Metastatic Lung Carcinoma in the Adrenal Gland (tissue), 1 donor: ENCODE results near the genes AK8, TSC1 and GFI1B.

- PRO-cap, result no peak
These were observed 20.7 kb downstream of the RAPGEF1 start for GRCh38 chr9:131719229-131719596.

- PRO-cap, result unidirectional peak, plus-strand start at chr9:131733734
These were observed 6.7 kb downstream of the RAPGEF1 start for GRCh38 chr9:131732855-131733960.

- PRO-cap, result no peak
These were observed 5.7 kb downstream of the RAPGEF1 start for GRCh38 chr9:131733961-131734726.

- PRO-cap, result no peak
These were observed 5.0 kb downstream of the RAPGEF1 start for GRCh38 chr9:131734805-131735286.

GRCh38 chr9:131736094-131736819 lies 3.6 kb downstream of the RAPGEF1 start:
- PRO-cap, result no peak

DNA sequence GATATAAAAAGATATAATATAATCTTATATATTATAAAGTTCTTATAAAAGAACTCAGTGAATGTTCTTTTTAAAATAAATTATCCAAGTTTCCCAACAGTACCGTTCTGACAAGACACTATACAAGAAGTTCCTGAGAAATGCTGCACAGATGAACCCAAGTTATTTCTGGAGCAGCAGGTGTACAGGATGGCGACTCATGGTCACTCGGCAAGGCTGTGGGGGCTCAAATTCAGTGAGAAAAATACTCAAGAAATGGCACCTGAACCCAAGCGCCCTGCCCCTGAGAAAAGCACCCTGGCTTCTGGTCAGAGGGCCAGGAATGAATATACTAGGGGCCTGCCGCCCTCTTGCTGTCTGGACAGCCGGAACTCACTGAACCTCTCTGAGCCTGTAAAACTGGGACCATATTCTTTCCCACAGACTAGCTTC lies 1.6 kb downstream of the RAPGEF1 start:
- PRO-cap, result no peak

- PRO-cap, result bidirectional peak, plus-strand start at chr9:131739003, minus-strand start at chr9:131738887
These were observed 1.2 kb downstream of the RAPGEF1 start for GRCh38 chr9:131738662-131739144.

- PRO-cap, result no peak
These were observed 122.7 kb upstream of the RAPGEF1 start for GRCh38 chr9:131862492-131862973.

GRCh38 chr9:131866198-131866827 lies 126.4 kb upstream of the RAPGEF1 start:
- PRO-cap, result no peak

- PRO-cap, result no peak
These were observed 81.5 kb downstream of the NTNG2 start for GRCh38 chr9:132243296-132243865.

DNA sequence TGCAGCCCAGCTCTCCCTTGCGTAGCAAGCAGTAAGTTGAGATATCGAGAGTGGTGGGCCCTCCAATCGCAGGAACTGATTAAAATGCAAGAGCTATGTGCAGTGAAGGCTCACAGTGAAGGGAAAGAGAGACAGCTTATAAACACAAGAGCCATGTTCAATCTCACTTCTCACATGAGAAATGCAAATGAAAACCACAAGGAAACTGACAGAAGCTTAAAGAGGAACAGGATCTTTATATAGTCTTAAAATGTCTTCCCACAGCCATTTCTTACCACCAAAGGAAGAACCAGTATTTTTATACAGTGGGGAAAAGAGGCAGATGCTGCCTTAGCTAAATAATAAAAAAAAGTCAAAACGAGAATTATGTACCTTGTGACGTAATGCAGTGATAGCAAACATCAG lies 24.6 kb downstream of the TTF1 start:
- PRO-cap, result no peak

DNA sequence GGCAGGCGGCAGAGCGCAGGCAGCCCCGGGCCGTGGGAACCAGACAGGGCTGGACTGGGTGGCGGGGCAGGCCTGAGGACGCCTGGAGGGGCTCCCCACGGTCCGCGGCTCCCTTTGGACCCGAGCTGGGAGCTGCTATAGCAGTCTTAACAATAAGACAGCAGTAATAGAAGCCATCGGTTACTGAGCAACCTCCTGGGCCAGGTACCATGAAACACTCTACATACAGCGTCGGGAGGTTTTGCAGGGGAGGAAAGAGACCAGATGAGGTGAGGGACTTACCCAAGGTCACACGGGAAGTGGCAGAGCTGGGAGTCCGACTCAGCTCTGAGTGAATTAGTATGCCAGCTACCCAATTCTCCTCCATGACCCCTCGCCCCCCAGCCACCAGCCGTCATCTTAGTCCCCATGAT lies 77.0 kb downstream of the CFAP77 start:
- PRO-cap, result no peak

- PRO-cap, result no peak
These were observed 83.4 kb upstream of the BARHL1 start for GRCh38 chr9:132498962-132499464.

- PRO-cap, result no peak
These were observed 36.4 kb upstream of the BARHL1 start for GRCh38 chr9:132545945-132546494.

DNA sequence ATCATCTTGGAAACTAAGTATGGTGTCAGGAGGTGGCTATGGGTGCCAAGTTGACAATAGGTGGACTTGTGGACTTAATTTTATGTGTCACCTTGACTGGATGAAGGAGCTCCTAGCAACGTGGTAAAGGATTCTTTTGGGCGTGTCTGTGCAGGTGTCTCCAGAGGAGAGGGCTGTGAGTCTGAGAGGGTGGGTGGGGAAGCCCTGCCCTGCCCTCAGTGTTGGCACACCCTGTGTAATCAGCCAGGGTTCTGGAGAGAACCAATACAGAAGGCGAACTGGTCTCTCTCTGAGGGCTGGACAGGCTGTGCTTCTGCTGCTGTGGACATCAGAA lies 60.9 kb downstream of the GTF3C4 start:
- PRO-cap, result no peak

DNA sequence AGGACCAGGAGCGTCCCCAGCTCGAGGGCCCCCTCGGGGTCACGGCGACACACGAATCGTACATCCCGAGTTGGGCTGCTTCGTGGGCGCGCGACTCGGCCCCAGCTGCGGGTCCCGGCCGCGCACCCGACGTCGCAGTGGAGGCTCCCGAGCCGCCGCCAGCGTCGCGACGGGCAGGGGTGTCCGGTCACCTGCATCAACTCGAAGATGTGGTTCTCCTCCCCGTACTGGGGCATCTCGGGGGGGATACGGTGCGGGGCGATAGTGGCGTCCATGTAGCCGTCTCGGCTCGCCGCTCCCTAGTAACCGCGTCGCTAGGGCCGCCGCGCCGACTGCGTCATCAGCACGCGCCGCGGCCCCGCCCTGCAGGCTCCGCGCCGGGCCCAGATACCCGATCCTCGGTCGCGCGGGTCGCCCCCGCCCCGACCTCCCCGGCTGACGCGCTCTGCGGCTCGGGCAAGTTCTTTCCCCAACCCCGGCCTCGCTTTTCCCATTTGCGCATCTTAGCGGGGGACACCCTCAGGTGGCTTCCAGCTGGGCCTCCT lies at the start of gene AK8:
AK8 (minus strand) TSS at position 304 of the 545 bp plus-strand sequence.
- PRO-cap, result bidirectional peak, plus-strand start at position 368 of the sequence, minus-strand start at position 301 of the sequence

DNA sequence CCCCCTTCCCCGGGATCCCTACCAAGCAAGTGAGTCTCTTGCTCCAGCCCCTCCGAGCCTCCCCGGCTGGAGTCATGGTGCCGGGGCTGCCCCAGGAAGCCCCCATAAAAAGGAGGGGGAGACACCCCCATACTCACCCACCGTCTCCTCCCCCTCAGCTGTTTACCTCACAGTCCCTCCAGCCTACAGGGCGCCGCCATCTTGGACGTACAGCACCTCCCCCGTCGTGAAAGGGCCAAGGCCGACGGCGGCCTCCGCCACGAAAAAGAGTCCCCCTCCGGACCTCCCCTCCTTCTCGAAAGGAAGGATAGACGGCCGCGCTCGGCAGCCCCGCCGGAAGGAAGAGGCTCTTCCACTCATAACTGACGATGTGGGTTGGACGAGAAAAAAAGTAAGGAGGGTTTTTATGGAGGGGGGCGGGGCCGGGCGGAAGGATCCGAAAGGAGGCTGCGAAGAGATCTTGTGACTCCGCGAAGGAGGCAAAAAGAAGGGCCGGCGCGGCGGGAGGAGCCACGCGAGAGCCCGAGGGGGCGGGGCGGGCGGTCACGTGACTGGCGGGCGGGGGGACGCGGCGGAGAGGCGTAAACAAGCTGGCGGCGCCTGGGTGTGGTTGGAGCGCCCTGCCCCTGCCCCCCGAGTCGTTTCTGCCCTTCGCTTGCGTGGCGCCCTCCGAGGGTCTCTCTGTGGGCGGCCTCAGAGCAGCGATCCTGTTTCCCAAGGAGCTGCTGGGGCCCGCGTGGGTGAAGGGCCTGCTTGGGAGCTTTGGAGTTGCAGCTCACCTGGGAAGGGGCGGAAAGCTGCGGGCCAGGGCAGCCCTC lies at the start of gene TSC1:
TSC1 (minus strand) TSS at position 211 of the 818 bp plus-strand sequence.
- PRO-cap, result bidirectional peak, plus-strand start at position 550 of the sequence, minus-strand start at position 228 of the sequence

- PRO-cap, result no peak
These were observed 635 bp upstream of the GFI1B start for GRCh38 chr9:132977694-132978424.

DNA sequence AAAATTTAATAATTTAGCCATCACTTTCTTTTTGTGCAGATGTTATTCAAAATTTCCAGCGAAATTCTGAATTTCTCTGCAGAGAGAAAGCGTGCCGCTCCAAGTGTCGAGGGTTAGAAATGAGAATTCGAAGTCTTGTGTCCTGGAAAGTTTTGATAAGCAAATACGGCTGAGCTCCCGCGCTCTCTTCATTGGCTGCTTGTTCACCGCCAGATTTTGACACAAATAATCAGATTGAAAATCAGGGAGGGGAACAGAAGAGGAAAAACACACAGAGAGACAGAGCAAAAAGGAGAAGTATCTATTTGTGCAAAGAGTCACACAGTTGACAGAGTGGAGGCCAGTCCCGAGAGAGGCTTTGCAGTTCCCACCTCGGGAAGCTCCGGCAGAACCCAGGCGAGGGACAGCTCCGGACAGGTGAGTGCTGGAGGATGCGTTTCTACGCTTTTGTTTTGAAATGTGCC lies at the start of gene GFI1B:
GFI1B (plus strand) TSS at position 270 of the 464 bp plus-strand sequence.
- PRO-cap, result no peak

GRCh38 chr9:133050644-133051346 lies 11.0 kb upstream of the CEL start:
- PRO-cap, result no peak